ENCODE results near the gene SNPH.

DNA sequence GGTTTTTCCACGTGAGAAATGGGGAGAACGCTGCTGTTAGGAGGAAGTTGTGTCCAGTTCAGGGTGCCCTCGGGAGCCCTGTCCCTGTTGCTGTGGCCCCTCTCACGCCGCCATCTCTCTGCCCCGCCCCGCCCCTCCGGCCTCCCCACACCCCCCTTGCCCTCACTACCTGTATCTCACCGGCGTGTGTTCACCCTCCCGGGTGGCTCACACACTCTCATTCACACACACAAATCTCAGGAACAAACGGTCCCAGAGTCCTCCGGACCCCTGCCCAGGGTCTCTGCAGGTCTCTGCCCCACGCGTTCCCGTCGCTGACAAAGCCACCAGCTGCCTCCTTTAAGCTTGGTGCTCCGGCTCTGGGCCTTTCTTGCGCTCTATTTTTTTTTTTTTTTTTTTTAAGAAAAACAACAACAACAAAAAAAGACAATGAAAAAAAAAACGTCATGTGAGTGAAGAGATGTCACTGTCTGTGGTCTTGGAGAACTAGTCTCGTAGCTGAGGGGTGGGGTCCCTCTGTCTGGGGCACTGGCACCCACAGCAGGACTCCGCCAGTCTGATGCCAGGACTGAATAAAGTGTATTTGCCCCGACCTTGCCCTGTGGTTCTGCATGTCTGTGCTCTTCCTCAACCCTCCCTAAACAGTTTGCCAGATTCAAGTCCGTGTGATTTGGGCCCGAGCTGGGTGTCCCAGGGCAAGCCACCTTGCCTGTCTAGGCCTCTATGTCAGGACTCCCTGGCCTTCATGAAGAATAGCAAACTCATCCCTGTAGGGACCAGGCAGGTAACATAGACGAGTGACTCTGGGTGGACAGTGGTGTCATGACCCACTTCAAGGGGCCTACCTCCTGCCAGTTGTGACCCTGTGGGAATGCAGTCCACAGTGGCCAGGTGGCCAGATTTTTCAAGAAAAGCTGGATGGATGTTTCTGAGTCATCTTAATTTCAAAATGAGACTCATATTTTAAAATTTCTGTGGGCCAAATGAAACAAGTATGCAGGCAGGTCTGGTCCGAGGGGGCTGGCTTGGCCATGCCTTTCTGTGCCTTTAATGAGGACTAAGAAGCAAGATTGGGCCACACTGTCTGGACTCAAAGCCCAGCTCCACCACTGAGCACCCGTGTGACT is 3.1 kb downstream of the SOX12 start:
- PRO-cap: no peak
- RRBS: 98% methylated on average over 3 of the region's 28 CpGs

- PRO-cap: bidirectional peak, plus-strand start at chr20:370561, minus-strand start at chr20:370414
- RRBS: no CpG with 5 or more reads among the region's 9 CpGs
These were observed 10.3 kb upstream of the TRIB3 start for GRCh38 chr20:370268-370661.

DNA sequence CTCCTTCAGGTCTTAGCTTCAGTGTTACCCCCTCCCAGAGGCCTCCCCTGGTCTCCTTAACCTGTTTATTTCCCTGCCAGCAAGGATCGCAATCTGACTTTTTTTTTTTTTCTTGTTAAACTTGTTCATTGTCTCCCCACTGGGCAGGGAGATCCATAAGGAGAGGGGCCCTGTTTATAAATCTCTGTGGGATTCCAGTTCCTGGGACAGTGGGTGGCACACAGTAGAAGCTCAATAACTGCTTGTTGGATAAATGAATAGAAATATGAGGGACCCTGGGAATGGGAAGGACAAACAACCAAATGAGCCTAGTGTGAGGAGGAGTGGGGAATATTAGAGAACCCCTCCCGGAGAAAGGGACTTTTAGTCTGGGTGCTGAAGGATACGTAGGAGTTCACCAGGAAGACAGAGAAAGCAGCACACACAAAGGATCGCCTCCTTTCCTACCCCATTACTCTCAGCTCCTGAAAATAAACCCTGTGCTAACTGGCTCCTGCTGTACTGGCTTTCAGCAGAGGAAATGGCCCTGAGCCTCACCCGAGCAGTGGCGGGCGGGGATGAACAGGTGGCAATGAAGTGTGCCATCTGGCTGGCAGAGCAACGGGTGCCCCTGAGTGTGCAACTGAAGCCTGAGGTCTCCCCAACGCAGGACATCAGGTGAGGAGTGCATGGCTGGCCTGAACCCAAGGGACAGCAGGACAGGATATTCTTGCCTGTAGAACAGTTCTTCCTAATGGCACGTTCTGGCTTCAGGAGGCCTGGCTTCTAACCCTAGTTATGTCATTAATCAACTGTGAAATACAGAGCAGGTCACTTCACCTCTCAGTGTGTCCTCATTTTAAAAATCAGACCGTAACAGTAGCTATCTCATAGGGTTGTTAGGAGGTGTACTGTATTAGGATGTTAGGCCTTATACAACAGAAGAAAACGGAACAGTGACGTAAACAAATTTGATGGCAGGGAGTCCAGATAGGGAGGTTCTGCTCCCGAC is 1.6 kb downstream of the RBCK1 start:
- PRO-cap: no peak
- RRBS: no CpG with 5 or more reads among the region's 14 CpGs

GRCh38 chr20:433515-434081 is 25.5 kb downstream of the RBCK1 start:
- PRO-cap: no peak
- RRBS: no CpG with 5 or more reads among the region's 9 CpGs

- PRO-cap: no peak
- RRBS: no CpG with 5 or more reads among the region's 3 CpGs
These were observed 17.2 kb downstream of the TBC1D20 start for GRCh38 chr20:445207-445486.

- PRO-cap: no peak
- RRBS: no CpG with 5 or more reads among the region's 10 CpGs
These were observed 372 bp upstream of the TBC1D20 start for GRCh38 chr20:462766-463043.

- PRO-cap: no peak
- RRBS: no CpG with 5 or more reads among the region's 8 CpGs
These were observed 3.2 kb downstream of the SCRT2 start for GRCh38 chr20:672422-672822.

DNA sequence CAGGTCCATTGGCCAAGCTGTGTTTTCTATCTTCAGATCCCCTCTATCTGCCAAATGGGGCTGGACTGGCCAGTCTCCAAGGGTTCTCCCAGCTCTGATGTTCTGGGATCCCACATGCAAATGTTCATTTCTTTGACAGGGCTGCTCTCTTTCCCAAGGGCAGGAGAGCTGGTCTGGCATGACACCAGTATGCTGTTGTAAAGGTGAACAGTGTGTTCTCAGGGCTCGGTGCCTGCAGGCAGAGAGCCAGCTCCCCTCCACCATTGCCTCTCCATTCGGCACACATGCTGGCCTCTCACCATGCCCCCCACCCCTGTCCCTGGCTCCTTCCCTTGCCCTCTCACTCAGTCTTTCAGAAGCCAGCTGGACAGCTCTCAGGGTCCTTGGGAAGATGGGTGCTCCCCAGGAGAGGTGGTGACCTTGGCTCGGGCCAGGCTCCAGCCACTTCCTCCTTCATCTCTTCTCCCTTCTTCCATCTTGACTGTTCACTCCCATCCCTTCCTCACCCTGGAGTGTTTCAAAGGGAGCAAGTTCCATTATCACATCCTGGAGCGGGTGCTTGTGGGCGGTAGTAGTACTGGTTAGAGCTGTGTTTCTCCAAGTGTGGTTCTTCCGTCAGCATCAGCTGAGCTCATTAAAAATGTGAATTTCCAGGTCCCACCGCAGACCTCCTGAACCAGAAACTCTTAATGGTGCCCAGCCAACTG is 24.7 kb downstream of the ANGPT4 start:
- PRO-cap: no peak
- RRBS: no CpG with 5 or more reads among the region's 7 CpGs

DNA sequence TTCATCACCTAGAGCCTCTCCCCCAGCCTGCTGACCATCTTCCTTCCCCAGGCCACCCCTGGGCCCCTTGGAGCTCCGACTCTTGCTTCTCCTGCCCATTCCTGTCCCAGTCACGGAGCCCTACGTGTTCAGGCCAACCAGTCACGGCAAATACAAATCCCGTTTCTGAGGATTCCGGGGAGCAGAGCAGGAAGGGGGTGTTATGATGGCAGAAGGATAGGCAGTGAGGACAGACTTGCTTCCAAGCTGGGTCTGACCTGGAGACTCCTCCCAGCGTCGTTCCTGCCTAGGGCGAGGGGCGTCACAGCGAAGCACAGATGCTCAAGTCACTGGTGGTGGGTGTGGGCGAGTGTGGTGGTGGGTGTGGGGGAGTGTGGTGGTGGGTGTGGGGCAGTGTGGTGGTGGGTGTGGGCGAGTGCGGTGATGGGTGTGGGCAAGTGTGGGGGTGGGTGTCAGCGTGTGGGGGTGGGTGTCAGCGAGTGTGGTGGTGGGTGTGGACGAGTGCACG is 42.7 kb upstream of the ANGPT4 start:
- PRO-cap: no peak
- RRBS: no CpG with 5 or more reads among the region's 18 CpGs

- PRO-cap: no peak
- RRBS: 4% methylated on average over 35 of the region's 71 CpGs
These were observed at the start of gene SNPH for GRCh38 chr20:1266003-1267024. Gene SNPH (plus strand): TSS chr20:1266294.

DNA sequence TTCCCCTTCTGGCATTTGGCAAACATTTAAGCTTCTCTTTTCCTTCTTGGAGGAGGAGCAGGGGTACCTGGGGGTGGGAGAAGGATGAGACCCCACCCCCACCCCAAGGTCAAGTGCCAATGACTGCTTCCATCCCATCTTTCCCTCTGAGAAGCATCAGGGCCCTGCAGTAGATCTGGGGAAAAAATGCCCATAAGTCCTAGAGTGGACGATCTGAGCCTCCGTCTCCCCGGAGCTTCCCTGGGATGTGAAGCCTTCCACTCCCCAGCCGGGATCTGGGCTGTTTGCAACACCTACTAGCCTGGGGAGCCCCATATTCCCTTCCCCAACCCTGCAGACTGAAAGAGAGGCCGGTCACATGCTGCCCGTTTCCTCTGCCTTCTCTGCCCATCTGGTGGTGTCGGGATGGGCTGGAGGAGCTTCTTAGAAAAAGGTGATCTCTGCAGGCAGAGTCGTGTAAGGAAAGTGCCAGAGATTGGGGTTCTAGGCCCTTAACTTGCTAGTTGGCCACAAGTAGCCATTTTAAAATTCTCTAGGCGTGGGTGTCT is 1.0 kb downstream of the SNPH start:
- PRO-cap: no peak
- RRBS: 80% methylated on average over 2 of the region's 9 CpGs

DNA sequence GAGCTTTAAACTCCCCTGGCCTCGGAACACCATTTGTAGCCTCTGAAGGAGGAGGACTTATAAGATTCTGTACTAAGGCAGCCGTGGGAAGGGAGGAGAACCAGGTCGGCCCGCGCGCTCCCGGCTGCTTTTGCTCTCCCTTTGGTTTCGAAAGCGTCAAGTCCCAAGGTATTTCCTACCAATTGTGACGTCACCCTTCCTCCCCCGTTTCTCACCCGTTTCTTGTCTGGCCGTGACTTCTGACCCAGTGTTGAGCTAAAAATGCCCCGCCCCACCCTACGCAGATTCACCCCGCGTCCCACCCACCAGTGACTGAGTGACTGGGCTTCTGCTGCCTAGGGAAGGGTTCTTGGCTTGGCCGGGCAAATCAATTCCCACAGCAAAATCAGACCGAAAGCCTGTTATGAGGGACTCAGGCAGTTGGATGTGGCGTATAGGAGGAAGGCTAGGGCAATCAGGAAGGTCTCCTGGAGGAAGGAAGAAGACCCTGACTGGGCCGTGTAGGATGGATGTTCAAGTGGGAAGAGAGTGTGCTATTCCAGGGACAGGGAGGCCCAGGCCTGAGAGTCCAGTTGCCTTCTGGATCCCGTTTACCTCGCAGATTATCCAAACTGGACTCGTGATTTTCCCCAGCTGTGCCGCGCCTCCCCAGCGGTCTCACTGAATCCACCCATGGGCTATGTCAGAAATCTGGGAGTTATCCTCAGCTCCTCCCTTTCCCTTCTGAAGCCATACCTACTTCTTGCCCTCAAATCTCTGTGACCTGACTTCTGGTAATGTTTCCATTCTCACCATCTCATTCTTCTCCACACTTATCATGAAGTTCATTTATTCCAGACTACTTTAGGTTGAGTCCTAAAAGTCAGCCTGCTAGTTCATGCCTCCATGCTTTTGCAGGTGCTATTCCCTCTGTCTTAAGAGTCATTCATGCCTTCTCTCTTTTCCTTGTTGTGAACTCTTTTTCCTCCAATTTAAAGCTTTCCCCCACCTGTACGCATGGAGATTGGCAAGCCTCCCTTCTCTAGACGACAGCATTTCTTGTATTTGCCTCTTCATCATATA is 3.0 kb downstream of the SDCBP2 start:
- PRO-cap: bidirectional peak, plus-strand start at position 311 of the sequence, minus-strand start at position 143 of the sequence
- RRBS: no CpG with 5 or more reads among the region's 29 CpGs

DNA sequence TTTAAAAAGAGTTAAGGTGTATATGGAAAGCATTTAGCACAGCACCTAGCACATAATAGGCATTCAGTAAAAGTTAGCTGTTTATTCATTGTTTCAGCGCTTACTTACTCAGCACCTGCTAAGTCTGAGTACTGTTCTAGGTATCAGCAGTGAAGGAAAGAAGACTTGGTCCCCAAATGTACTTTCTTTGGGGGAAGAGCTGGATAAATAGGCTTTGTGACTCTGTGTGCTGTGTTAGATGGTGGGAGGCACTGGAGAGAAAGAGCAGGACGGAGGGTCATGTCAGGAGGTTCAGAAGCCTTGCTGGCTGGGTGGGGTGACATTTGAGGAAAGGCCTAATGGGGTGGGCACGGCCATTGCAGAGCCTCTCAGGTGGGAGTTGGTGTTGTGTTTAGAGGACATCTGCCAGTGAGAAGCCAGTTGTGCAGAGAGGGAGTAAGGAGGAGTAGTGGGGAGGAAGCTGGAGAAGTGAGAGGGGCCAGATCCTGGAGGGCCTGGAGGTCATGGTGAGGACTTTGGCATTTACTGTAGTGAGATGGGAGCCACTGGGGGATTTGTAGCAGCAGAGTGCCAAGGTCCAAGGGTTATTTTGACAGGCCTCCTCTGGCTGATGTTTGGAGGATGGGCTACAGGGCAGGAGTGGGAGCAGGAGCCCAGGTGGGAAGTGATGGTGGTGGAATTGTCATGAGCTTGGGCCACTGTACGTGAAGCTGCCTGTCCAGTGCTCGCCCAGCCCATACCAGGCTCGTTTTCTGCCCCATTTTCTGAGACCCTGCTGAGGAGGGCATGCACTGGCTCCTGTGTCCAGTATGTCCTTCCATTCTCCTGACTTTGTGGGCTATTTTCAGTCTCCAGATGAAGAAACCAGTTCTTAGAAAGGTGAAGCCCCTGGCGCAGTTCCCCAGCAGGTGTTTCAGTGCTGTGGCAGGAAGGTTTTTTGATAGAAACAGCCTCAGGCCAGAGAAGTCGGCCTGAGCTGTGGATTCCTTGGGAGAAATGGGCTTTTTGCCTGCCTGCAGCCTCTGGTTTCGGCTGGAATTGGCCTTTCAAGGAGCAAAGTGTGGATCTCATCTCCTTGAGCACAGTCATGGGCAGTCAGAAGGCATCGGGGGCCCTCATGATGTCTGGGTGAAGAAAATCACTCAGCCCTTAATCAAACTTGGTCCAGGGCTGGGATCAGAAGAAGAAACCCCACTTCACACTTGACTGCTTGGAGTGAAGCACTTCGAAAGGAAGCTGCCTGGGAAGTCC is 777 bp downstream of the SDCBP2 start:
- PRO-cap: no peak
- RRBS: no CpG with 5 or more reads among the region's 11 CpGs

- PRO-cap: no peak
- RRBS: no CpG with 5 or more reads among the region's 4 CpGs
These were observed 23.2 kb downstream of the FKBP1A start for GRCh38 chr20:1369657-1370148.

DNA sequence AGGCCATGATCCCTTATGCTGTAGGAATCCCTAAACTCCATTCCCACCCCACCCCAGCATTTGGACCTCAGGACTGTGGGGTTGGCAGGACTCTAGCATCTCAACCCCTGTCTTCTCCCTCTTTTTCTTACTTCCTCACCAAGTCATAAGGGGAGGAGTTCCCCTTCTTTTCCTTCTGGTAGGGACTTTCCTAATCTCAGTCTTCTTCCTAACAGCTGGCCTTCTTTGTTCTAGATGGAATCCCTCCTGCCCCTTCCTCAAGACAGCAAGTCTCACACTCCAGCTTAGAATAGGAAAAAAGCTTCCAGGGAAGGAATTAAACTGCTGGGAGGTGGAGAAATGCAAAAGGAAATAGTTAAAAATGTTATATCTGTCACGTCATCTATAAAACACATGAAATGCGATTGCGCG is 2.4 kb upstream of the SIRPB2 start:
- PRO-cap: no peak
- RRBS: no CpG with 5 or more reads among the region's 4 CpGs

GRCh38 chr20:1816195-1816737 is 78.9 kb upstream of the SIRPA start:
- PRO-cap: no peak
- RRBS: no CpG with 5 or more reads among the region's 5 CpGs

DNA sequence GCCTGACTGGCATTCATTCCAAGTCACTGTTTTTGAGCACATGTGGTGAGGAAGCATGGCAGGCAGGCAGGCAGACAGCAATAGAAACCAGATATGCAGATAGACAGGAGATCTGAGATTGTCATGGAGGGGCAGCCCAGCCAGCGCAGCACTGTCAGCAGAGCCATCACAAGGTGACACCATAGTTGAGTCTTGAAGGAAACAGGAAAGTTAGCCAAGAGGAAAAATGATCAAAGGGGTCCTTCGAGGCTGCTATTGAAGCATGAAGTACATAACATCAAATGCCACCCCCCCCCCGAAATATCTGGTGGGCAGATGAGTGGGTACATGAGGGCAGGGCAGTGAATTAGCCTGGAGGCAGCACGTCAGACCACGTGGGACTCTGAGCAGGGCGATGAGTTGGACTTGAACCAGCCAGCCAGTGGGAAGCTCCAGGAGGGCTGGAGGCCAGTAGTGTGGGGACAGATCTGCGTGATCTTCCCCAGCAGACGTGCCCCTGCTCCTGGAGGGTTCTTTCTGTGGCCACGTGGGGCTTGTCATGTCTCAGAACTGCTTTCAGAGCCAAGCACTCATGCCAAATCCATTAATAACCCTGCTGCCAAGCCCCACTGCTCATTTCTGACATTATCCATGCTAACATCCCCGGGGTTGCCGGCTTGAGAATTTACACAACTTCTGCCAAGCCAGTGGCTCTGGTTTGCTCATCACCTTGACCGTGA is 38.1 kb downstream of the SIRPA start:
- PRO-cap: no peak
- RRBS: no CpG with 5 or more reads among the region's 12 CpGs

GRCh38 chr20:1936762-1938122 is 42.0 kb downstream of the SIRPA start:
- PRO-cap: no peak
- RRBS: no CpG with 5 or more reads among the region's 32 CpGs

GRCh38 chr20:2210823-2211678 is 84.8 kb upstream of the TGM3 start:
- PRO-cap: no peak
- RRBS: no CpG with 5 or more reads among the region's 5 CpGs

- PRO-cap: no peak
- RRBS: no CpG with 5 or more reads among the region's 10 CpGs
These were observed 40.1 kb upstream of the TGM3 start for GRCh38 chr20:2255491-2256319.

Measured in Caco-2 (cell line).